Paraaortic lymph node (tissue), 1 donor: ENCODE results near the genes SETD1B, HCAR2 and HIP1R.

- PRO-cap = bidirectional peak, plus-strand start at chr12:121803091, minus-strand start at chr12:121802942; bidirectional peak, plus-strand start at chr12:121803308, minus-strand start at chr12:121803174; unidirectional peak, plus-strand start at chr12:121803666
These were observed 653 bp upstream of the SETD1B start for GRCh38 chr12:121802982-121803730.

GRCh38 chr12:121803731-121804428, at the start of gene SETD1B:
Gene SETD1B, plus strand, starts transcription at chr12:121804009.
- PRO-cap = bidirectional peak, plus-strand start at chr12:121804003, minus-strand start at chr12:121803912; unidirectional peak, plus-strand start at chr12:121804369

GRCh38 chr12:121823333-121824492, 19.9 kb downstream of the SETD1B start:
- PRO-cap = no peak

DNA sequence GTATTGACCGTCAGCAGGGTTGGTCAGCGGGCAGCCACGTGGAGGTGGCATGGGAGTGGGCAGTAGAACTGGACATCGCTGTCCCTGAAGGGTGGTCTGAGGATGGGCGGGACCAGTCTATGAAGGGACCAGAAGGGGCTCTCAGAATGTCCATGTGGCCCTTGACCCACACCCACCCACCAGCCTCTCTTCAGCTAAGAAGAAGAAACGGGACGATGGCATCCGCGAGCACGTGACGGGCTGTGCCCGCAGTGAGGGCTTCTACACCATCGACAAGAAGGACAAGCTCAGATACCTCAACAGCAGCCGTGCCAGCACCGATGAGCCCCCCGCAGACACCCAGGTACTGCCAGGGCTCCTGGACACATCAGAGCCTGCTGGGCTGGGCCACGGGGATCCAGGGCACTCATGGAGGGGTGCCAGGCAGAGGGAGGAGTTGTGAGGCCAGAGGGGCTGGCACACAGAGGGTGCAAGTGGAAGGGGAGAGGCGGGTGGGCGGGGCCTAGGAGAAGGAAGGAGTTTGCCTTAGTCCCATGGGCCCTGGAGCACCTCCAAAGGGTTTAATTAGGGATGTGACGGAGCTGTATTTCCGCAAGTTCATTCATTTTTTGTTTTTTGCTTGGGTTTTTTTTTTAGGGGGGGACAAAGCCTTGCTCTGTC, 21.3 kb downstream of the SETD1B start:
- PRO-cap = no peak

DNA sequence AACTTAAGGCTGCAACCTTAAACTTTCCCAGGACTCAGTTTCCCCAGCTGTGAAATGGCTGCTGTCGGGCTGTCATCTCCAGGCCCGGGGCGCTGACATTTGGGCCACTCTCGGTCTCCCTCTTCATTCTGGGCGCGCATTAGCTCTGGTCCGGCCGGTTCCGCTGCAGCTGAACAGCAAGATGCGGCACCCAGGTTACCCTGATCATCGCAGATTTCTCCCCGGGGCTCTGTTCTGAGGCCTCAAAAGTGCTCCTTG, 929 bp upstream of the BCL7A start:
- PRO-cap = no peak

GRCh38 chr12:122022705-122022906, 922 bp downstream of the BCL7A start:
- PRO-cap = no peak

GRCh38 chr12:122135101-122135862, 38.7 kb downstream of the IL31 start:
- PRO-cap = no peak

GRCh38 chr12:122146546-122147138, 27.4 kb downstream of the IL31 start:
- PRO-cap = no peak

DNA sequence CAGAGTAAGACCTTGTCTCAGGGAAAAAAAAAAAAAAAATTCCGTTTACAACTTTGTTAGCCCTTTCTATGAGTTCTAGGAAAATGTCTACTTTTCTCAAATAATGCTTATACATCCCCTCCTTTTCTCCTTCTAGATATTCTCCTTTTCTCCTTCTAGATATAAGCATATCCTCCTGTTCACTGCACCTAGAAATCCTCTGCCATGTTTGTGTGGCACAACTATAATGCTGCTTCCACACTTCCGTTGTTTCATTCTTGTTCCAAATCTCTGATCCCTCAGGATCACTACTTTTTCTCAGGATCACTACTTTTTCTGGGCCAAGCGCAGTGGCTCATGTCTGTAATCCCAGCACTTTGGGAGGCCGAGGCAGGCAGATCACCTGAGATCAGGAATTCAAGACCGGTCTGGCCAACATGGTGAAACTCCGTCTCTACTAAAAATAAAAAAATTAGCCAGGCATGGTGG, 10.0 kb downstream of the B3GNT4 start:
- PRO-cap = no peak

DNA sequence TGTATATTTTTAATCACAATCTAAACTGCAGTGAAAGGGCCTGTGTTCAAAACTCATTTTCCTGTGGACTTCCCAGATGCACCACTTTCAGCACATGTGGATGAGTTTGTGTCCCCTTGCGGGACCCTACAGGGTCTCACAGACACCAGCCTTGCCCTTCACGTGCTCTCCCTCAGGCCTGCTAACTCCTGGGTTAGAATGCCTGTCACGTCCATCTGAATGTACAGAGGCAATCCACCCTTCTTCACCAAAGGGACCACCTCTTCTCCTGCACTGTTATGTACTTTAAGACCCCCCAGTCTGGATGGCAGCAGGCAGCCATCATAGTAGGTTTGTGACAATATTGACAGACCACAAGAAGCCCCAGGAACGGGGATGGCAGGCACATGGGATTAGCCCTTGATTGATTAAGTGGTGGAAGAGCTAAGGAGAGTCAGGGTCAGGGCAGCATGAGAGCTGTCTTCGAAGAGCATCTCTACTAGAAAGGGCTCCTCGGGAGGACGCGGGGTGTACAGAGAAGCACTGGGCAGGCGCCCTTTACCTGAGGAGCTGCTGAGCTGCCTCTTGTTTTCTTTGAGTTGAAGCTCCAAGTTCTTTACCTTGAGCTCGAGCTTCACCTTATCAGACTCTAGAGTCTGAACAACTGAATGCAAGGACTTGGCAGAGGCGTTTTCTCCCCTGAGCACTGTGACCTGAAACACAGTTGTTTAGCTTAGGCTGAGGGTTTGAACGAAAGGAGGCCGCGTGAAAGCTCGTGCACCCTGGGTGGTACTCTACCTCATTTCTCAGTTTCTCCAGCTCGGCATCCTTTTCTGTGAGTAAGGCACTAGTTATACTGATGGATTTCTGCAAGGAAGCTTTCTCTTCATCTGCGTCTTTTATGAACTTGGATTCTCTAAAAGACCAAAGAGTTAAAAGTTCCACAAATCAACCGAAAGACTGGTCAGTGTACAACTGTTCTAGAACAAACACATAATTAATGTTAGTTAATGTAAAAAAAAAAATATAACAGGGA, 12.3 kb upstream of the VPS33A start:
- PRO-cap = no peak

- PRO-cap = no peak
These were observed 2.2 kb upstream of the ZCCHC8 start for GRCh38 chr12:122502897-122503381.

DNA sequence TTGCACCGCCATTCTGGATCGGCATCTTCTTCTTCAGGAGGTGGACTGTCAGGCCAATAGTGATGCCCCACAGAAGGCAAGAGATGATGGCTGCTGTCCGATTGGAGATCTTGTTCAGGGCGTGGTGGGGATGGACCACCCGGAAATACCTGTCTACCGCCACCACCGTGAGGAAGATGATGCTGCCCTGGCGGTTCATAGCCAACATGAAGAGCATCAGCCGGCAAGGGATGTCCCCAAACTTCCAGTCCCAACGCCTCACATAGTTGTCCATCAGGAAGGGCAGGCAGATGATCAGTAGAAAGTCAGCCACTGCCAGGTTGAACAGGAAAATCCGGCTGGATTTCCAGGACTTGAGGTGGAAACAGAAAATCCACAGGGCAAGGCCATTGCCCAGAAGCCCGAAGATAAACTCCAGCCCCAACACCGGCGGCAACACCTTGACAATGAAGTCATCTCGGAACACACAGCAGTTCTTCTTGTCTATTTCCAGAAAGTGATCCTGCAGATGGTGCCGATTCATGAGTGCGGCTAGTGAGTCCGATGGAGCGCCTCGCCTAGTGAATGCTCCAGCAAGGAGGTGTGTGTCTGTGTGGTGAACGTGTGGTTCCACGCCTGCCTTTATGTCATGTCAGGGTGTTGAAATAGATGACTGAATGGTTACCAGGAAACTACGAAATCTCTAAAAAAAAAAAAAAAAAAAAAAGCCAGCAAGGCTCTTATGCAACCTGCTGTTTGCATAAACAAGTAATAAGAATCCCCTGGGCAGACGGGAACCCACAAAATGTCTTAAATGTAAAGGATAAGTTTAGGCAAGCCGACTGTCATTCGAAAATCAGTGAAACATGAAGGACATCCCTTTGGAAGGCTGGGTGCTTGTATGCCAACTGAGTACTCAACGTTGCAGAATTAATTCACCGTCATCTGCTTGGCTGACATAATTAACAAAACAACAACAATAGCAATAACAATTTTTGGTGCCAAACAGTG, at the start of gene HCAR2:
HCAR2 (minus strand) TSS at position 597 of the 990 bp plus-strand sequence.
- PRO-cap = no peak

- PRO-cap = unidirectional peak, plus-strand start at chr12:122835504
These were observed at the start of gene HIP1R for GRCh38 chr12:122835119-122836048. Gene HIP1R, plus strand, starts transcription at chr12:122835457.

- PRO-cap = no peak
These were observed 2.4 kb downstream of the VPS37B start for GRCh38 chr12:122893362-122894109.

DNA sequence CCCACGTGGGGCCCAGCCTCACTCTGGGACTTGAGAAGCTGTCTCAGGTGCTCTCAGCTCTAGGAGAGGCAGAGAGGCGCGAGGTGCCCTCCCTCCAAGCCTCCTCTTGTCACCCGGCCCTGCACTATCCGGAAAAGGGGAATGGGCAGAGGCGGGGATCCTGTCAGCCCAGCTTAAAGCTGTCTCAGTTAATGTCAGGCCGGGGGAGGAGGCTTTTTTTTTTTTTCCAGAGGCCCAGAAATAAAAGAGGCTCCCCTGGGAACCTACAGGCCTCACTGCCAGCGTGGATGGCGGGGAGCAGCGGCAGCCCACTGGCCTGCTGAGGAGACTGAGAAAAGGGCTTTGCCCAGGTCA, 769 bp downstream of the ABCB9 start:
- PRO-cap = unidirectional peak, minus-strand start at position 108 of the sequence

GRCh38 chr12:122969646-122970198, 3.5 kb upstream of the ABCB9 start:
- PRO-cap = no peak

DNA sequence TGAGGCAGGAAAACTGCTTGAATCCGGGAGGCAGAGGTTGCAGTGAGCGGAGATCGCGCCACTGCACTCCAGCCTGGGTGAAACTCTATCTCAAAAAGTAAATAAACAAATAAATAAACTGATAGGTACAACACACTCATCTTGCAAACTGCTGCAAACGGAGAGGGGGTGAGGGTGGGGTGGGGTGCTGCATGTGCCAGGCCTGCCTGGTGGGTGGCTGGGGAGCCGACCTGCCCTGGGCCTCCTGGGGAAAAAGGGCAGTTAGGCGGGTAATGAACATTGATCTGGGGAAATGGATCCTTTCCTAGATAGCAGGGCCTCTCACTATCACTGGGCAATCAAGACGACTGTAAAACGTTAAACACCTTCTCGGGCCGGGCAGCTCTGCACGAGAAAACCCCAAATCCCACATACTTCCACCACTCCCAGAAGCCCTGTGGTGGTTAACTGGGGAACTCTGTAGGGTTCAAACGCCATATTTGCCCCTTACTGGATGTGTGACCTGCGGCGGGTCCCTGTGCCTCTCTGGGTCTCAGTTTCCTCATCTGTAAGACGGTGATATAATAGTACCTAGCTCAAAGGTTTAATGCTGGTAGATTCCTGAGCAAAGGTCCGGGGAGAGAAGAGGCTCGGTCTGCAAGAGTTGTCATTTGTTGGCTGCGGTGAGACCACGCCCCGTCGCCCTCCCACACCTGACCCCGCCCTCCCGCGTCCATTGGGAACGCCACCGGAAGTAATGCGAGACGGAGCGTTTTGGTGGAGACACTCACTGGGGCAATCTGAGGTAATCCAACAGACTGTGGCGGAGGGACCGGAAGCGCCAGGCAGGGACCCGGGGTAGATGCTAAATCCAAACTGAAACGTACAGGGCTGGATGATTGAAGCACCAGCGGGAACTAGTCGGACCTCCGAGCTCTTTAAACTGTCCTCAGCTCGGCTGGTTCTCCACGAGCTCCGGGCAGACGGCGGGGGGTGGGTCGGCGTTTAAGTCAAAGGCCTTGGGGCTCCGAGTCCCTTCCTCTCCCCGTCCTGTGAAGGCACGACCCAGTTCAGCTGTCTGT, 769 bp upstream of the OGFOD2 start:
- PRO-cap = unidirectional peak, plus-strand start at position 741 of the sequence

DNA sequence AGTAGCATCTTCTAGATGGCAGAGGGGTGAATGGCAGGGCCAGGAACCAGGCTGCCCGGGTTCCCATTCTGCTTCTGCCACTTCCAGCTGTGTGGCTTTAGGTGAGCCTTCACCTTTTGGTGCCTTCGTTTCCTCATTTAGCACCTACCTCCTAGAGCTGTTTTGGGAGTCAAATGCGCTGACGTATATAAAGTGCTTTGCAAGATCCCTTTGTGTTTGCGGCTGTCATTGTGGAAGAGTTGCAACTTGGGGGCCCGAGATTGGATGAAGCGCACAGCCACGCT, 701 bp upstream of the ARL6IP4 start:
- PRO-cap = bidirectional peak, plus-strand start at position 244 of the sequence, minus-strand start at position 89 of the sequence

- PRO-cap = bidirectional peak, plus-strand start at chr12:123105623, minus-strand start at chr12:123105516
These were observed 45.7 kb downstream of the PITPNM2 start for GRCh38 chr12:123104907-123105950.

GRCh38 chr12:123131375-123132486, 19.2 kb downstream of the PITPNM2 start:
- PRO-cap = no peak